ReNcell CX (cell line): ENCODE measurements around a stretch of chr20.

DNA sequence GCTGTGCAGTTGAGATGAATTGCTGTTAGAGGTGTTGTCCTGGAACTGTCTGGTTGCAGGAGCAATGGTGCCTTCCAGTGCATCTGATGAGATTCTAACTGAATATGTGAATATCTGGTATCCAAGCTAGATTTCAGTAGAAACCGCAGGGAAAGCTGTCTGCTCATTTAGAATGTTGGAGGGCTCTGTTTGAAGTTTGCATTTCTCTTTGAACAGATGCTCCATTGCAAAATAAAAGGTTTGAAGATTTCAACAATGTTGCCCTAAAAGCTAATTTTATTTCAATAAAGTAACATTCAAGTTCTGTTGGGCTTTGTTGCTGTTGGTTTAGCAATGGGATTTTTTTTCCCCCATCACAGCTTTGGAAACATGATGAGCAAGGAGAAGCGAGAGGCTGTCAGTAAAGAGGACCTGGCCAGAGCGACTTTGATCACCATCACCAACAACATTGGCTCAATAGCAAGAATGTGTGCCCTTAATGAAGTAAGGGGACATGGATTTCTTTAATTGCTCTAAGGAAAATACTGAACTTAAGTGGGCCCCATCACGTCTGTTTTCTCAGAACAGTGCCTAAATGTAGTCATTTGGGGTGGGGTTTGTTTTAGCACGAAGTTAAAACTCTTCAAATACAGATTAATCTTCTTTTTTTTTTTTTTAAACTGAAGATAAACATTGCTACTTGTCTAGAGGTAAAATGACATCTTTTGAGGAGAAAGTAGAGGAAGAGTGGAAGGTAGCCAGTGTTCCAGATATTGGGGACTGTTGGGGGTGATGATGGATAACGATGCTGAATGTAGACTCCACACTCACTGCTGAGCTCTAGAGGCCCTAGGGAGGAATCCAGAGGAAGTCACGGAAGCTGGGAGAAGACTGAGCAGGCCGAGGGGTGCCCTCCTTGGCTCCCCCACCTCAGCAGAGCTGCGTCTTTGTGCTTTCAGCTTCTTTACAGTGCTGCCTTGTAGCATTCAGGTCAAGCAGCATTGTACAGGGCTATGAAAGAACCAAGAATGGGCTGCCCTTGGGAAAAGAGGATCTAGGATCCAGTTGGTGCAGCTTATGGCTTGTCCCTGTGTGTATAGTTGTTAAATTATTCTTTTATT is 27.7 kb downstream of the PANK2 start:
- PRO-cap, result no peak

GRCh38 chr20:3933960-3935062 is 45.1 kb downstream of the PANK2 start:
- PRO-cap, result no peak

- PRO-cap, result no peak
Measured at GRCh38 chr20:3935244-3935862, 46.2 kb downstream of the PANK2 start.

DNA sequence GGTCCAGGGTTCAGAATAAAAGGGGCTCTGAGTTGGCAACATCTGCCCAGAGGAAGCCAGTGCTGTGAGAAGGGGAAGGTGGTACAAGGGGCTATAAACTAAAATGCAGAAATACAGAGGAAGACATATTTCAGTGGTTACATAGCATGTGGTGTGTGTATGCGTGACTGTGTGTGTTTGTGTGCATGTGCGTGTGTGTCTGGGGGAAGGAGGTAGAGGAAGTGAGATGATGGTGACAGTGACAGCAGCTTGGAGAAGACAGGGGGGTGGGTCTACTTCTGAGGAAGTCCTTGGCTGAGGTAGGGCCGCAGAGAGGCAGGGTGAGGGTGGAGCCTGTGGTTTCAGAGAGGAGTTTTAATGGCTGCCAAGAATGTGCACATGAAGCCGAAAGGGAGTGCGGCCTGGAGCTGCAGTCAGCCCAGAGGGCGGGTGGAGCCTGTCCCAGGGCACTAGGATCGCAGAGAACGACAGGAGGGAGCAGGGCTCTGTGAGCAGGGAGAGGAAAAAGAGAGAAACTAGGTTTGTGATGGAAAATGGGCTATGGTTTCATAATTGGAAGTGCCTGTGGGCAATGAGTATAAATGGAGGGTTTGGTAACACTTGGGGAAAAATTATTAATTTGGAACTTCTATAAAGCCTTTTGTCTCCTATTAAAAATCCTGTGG is 22.7 kb upstream of the RNF24 start:
- PRO-cap, result no peak

- PRO-cap, result no peak
Measured at GRCh38 chr20:4060037-4060846, 44.9 kb upstream of the RNF24 start.

DNA sequence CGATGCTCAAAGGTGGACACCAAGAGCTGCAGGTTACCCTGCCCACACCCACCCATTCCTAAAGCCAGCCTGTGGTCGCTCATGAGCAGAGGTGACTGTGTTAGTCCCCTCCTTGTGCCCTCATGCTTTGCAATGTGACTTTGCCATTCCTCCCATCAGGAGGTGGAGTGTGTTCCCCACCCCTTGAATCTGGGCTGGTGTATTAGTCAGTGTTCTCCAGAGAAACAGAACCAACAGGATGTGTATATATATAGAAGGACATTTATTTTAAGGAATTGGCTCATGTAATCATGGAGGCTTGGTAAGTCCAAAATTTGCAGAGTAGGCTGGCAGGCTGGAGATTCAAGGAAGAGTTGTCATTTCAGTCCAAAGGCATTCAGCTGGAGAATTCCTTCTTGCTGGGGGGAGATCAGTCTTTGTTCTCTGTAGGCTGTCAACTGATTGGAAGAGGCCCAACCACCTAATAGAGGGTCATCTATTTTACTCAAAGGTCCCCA is 54.5 kb upstream of the RNF24 start:
- PRO-cap, result no peak

DNA sequence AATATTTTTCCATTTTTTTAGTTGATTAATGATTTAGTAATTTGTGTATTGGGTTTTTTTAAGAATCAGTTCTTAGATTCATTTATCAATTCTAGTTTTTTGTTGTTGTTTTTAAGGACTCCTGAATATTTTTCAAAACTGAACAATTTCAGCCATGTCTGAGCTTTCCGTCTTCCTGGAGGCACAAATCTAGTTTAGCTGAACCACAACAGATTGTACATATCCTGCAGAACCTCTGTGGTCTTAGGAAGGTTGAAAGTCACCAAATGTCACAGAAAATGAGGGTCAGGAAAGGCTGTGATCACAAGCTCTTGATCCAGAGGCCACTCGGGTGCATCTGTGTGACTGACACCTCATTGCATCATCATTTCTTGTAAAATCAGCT is 2.8 kb downstream of the PRNP start:
- PRO-cap, result no peak

GRCh38 chr20:4697344-4698312 is 11.4 kb downstream of the PRNP start:
- PRO-cap, result no peak

DNA sequence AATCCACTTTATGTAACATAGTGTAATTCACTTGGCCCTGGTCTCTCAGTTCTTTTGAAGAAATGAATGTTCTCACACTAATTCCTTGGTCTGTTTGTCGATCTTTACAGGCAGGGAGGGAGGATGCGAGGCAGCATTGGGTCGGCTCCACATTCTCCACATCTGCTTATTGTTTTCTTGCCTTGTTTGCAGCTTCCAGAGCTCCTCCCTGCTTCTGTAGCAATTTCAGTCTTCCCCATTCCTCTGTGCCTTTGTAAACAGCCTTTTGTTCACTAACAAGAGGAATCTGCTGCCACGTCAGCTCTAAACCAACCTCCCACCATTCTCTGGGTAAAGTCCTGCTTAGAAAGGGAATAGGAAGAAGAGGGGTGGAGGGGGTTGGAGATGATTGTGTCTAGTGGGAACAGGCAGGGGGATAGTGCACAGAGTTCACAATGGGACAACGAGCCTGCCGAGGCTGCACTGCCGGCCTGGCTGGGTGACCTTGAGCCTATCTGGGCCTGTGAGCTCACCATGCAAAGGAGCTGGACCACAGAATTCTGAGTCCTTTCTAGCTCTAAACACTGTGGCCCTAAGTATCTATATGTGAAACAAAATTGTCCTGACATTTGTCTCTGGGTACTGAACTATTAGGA is 1.6 kb upstream of the PRND start:
- PRO-cap, result no peak

DNA sequence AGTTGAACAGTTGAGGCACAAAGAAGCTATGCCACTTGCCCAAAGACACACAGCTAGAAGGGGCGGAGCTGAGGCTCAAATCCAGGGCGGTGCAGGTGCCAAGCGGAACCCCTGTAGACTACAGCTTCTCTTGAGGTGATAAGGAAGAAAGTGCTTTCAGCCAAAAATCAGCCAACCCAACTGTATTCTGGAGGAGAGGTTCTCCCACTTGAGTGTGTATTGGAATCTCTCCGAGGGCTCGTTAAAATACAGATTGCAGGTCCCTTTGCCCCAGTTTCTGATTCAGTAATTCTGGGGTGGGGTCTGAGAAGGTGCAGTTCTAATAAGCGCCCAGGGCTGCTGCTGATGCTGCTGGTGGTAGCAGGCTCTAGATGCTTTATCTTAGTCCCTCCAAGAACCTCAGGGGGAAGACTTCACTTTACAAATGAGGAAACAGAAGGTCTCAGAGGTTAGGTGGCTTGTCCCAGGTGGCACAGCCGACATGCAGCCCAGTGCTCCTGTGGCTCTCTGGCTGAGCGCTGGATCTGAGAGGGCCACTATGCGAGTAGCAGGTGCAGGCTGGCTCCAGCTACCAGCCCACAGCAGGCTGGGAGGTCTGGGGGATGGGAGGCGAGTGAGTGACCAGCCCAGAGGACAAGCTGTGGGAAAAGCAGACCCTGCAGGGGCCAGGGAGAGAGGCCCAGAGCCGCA is 10.9 kb downstream of the RASSF2 start:
- PRO-cap, result no peak

GRCh38 chr20:4814604-4815428 is 8.6 kb downstream of the RASSF2 start:
- PRO-cap, result no peak

DNA sequence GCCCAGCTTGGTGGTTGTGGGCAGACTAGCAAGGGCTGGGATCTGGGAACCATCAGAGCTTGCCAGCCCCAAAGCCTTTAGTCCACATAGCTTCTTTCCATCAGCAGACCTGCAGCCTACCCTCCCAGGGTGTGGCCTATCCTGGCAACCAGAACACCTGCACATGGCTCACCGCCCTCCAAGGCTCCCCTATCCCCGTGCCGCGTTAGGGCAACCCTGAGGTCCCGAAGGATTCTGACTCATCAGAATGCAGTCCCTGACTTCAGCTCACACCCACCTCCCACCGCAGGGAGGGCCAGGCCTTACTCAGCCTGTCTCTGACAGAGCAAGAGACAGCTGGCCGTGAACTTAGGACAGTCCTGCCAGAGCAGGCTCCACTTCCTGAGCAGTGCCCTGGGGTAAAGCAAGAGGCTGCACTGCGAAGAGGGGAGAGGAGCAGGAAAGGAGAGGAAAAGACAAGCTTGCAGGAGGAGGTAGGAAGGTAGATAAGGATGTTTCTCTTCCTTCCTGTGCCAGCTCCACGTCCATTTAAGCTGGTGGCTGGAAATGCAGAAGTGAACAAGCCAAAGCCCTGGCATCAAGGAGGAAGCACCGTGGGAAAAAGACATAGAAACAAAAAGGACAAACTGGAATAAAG is 74.9 kb upstream of the RASSF2 start:
- PRO-cap, result no peak

- PRO-cap, result no peak
Measured at GRCh38 chr20:4901738-4902545, 78.5 kb upstream of the RASSF2 start.

- PRO-cap, result no peak
Measured at GRCh38 chr20:4905129-4905562, 81.7 kb upstream of the RASSF2 start.

DNA sequence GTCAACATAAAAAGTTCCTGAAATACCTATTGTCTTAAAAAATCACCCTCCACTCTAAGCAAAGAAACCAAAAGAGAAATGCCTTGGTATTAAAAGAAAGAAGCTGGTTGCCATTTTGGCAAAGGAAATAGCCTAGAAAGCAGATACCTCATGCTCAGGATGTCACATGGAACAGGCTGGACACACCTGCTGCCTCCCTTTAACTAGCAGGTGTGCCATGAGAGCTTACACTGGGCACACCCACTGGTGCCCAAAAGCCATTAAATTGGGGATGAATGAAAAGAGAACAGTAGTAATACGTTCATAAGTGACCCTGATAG is 1.5 kb downstream of the SLC23A2 start:
- PRO-cap, result no peak

DNA sequence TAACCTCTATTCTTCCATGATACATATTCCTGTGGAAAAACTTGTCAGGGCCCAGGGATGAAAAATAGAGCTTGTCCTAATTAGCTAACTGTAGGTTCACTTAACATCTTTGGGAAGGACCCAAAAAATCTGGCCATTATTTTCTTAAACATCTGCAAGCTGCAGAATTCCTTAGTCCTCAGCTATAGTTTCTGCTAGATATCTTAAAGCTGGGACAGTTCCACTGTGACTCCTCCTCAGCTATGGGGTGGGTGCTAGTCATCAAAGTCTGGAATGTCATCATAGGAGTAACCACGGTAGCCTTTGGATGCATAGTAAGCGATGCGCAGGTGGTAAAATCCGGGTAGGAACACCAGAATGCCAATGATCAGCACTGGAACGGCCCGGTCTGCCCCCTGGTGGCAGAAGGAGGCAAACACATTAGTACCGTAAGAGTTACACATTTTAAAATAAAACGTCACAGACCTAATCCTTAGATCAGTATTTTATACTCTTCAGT is 12.3 kb downstream of the TMEM230 start:
- PRO-cap, result no peak

- PRO-cap, result bidirectional peak, plus-strand start at chr20:5120180, minus-strand start at chr20:5119952
Measured at GRCh38 chr20:5120052-5120568, 352 bp upstream of the PCNA start.

DNA sequence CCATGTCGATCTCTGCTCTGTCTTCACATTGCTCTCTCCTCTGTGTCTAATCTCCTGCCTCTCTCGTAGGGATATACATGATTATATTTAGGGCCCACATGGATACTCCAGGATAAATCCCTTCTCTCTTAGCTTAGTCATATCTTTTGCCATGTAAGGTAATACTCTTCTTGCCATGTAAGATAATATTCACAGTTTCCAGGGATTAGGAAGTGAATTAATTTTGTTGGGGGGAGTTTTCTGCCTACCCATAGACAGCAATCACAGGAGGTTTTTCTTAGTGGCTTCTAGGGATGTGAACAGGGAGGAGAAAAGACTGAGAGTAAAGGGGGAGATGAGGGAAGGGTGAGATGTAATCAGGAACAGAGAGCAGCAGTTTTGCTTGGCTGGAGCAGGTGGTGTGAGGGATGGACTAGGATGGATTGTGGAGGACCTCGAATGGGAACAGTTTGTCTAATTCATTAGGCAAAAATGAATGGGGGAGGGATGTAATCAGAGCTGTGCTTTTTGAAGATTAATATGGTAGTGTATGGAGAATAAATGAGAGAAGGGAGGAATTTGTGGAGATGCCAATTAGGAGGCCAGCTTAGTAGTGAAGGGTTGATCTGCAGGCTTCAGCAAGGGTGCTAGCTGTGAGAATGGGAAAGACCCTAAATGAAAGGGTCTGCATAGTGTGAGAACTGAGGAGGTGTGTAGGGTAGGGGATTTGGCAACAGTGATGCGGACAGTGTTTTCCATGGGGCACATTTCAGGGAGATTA is 28.9 kb downstream of the CDS2 start:
- PRO-cap, result no peak

DNA sequence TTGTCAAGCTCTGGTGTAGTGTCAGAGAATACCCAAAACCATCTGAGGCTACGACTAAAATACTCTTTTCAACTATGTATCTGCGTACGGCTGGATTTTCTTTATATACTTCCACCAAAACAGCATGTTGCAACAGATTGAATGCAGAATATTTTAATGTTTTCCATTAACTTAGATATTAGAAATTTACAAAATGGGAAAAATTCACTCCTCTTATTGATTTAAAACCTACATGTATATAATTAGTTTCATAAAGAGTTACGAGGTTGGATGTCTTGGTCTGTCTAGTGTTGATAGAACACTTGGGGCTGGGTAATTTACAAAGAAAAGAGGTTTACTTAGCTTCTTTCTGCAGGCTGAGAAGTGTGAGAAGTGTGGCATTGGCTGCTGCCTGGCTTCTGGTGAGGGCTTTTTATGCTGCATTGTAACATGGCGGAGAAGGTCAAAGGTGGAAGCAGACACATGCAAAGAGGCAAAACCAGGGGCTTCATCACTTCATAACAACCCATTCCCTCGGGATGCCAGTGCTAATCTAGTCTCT is 61.6 kb downstream of the CDS2 start:
- PRO-cap, result no peak

DNA sequence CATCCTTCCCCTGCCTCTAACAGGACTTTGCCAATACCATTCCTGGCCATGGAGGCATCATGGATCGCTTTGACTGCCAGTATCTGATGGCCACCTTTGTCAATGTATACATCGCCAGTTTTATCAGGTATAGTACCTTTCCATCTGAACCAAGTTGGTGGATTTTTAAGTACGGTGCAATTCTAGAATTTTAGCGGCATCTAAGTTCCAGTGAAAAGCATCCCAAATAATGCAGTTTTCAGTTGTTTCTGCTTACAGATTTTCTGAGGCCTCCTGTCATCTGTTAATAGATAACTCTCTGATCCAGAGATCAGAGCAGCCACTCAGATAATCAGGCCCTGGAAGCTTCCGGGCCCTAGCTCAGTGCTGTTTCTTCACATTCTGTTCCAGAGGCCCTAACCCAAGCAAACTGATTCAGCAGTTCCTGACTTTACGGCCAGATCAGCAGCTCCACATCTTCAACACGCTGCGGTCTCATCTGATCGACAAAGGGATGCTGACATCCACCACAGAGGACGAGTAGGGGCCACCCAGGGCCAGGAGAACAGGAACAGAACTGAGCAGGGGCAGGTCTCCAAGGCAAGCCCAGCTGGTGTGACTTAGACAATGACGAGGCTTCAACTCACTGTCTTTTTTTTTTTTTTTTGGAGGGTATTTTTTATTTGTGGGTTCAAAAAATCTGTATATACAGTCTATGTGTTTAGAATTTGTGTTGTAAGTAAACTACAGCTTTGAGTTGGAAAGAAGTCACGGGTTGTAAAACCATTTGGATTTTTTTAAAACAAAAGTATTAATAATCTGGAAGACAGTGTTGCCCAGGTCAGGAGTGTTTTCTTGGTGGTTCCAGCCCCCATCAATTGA is 63.1 kb downstream of the CDS2 start:
- PRO-cap, result no peak